Bronchial epithelial cell (primary cell): ENCODE measurements around a stretch of chr1.

GRCh38 chr1:163175170-163175647, 27.5 kb downstream of the RGS5 start:
- RRBS, 2 experiments: no CpG with 5 or more reads among the region's 9 CpGs

GRCh38 chr1:163422997-163423458, 101.3 kb downstream of the NUF2 start:
- RRBS, 2 experiments: 94% methylated on average over 10 of the region's 22 CpGs; no CpG with 5 or more reads in 1 of the 2 experiments

DNA sequence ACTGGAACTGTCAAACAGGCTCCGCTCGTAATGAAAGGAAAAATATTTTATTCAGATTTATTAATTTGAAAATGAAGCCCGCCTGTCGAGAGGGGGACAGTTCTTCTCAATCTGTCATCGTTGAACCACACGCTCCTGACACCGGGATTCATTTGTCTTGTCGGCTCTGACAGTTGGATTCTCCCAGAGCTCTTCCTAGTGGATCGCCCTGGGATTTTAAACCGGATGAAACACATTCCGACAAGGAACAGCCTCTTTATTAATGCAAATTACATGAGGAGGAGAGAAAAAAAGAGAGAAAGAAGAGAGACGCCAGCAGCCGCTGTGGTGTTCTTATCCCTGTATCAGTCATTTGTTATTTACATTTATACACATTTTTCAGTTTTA, 238.2 kb upstream of the PBX1 start:
- RRBS, 2 experiments: 6 to 8% methylated on average over 4 of the region's 13 CpGs

DNA sequence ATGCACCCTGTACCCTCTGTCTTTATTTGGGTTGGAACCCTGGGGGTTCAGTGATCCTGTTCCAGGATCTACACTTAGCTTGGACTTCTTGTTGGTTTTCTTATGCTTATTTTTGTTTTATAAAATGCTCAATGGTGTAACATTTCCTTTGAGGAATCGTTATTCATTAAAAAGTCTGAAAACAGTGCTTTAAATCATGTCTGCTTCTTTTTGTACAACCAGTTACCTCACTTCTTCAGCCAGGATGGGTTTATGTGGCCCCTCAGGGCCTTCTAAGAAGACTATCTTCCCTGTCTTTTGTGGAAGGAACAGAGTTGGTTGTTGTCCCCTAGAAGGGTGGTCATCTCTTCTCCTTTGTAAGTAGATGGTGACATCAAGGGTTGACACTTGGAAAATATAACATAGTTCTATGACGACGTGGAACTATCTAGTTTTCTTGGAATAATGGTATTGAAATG, 38.1 kb downstream of the PBX1 start:
- RRBS, 2 experiments: no CpG with 5 or more reads among the region's 3 CpGs

DNA sequence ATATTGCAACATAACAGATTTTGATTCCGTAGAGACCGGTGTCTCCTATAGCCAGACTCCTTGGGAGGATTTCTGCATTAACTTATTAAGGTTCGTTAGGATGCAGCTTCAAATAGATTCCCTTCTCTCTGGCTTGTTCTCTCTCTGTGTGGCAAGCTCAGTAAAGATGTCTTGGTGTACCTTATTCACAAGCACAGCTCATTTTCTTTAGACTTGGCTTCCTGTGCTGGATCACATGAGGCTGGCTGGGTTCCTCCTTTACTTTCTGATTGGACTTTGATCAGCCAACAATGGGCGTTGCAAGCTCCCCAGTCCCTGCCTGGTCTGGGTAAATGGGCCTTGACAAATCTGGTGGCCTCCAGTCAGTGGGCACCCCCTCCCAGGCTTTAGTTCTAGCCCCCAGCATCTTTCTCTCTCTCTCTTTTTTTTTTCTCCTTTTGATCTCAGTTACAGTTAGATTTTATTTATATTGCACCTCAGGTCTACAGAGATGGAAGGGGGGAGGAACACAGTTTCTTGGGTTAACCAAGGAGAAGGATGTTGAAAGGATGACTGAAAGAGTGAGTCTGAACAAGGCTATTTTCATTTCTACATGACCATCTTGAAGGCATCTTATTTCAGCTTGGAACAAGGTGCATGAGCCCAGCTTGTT, 76.9 kb downstream of the PBX1 start:
- RRBS, 2 experiments: no CpG with 5 or more reads among the region's 4 CpGs

- RRBS, 2 experiments: no CpG with 5 or more reads among the region's 3 CpGs
These were observed 77.4 kb downstream of the PBX1 start for GRCh38 chr1:164636388-164636694.

DNA sequence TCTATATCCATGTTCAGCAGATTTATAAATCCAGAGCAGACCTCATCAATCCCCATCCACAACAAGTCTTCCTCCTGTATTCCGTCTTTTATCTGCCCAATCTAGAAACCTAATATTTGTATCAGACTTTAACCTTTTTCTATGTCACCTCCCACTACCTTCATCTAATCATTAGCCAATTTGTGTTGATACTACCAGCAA, 135.5 kb downstream of the PBX1 start:
- RRBS, 2 experiments: no CpG with 5 or more reads among the region's 1 CpG

- RRBS, 2 experiments: no CpG with 5 or more reads among the region's 8 CpGs
These were observed 201.1 kb downstream of the PBX1 start for GRCh38 chr1:164759973-164760519.

DNA sequence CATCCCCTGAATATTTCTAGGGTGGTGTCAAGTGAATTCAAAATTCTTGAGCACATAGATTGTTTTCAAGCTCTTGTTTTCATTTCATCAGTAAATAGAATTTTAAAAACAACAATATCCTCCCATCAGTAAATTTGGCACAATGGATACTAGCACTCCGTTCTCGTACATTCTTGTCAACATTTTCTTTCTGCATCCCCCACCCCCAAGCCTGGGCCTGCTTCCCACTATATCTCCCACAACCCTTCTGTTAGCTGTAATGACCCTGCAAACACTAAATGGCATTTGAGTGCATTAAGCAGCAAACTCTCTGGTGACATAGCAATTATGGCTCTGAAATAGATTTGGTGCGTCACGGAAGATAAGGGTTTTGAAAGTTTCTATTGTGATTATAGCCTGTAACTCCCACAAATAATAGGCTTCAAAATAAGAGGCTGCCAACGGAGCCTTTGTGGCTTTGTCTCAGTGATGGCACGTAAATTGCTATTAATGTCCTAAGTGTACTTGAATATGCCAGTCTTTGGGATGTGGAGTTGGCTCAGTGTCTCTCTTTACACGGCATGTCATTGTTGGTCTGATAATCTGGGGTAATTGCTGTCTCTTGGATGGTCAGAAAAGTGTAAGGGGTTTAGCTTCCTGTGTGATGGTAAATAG, 277.6 kb downstream of the PBX1 start:
- RRBS, 2 experiments: no CpG with 5 or more reads among the region's 7 CpGs

DNA sequence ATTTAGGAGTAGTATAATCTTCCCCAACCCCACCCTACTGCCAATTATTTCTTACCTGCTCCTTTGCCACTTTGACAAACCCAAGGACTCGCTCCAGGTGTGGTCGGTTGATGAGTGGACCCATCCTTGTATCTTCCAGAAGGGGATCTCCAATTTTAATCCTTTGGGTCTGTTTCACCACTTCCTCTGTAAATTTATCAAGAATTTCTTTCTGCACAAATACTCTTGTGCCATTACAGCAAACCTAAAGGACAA, 29.2 kb downstream of the ALDH9A1 start:
- RRBS, 2 experiments: no CpG with 5 or more reads among the region's 2 CpGs

GRCh38 chr1:165828291-165828538, 801 bp downstream of the UCK2 start:
- RRBS, 2 experiments: 1 to 2% methylated on average over 22 of the region's 25 CpGs

DNA sequence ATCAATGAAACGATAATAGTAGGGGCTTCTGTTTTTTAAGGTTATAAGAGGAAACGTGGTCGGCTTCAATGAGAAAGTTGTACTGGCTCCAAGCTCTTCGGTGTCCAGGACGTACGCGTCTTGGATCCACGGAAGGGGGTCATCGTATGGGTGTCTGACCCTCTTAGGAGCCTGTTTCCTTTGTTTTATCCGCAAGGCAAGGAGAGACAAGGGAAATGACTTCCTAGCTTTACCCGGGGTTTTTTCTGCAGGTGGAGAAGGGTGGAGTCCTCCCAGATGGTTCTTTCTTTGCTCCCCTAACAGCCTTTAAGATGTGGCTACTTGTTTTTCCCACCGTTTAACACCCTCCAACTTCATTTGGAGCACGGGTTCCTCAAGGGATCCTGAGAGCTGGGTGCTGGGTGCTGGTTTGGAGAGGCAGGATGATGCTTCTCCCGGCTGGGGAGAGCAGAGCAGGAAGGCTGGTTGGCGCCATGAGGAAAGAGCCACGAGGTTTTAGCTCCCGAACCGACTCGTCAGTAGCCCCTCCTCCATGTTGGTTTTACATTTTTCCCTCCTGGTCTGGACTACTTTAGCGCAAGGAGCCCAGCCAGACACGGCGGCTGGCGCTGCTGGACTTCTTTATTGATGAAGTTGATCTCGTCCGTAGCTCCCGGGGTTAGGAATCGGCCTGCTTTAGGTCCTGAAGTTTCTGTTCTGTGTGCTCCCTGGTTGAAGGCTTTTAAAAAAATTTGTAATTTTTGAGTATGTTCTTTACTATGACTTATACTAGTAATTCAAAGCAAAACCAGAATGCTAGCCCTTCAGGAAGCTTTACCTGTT, 1.3 kb downstream of the UCK2 start:
- RRBS, 2 experiments: no CpG with 5 or more reads among the region's 27 CpGs

GRCh38 chr1:165895516-165895854, 68.1 kb downstream of the UCK2 start:
- RRBS, 2 experiments: no CpG with 5 or more reads among the region's 5 CpGs

DNA sequence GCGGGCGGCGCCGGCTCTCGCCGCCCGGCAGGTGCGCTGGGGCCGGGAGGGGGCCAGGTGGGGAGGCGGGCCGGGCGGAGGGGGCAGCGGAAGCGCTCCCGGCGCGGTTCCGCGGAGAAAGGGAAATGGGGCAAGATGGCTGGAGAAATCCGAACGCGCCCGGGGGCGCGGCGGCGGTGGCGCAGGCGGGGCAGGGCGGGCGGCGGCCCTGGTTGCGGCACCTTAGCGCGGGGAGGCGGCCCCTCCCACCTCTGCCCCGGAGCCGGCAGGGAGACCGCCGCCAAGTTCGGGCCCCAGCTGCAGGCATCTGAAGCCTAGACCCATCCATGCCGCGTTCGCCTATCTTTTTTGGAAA, 441 bp downstream of the POGK start:
- RRBS, 2 experiments: under 1% methylated on average over 13 of the region's 44 CpGs

- RRBS, 2 experiments: under 1 to 3% methylated on average over 12 of the region's 53 CpGs
These were observed 523 bp downstream of the TADA1 start for GRCh38 chr1:166875341-166876140.

GRCh38 chr1:167085832-167086384, 4.3 kb downstream of the GPA33 start:
- RRBS, 2 experiments: no CpG with 5 or more reads among the region's 8 CpGs

DNA sequence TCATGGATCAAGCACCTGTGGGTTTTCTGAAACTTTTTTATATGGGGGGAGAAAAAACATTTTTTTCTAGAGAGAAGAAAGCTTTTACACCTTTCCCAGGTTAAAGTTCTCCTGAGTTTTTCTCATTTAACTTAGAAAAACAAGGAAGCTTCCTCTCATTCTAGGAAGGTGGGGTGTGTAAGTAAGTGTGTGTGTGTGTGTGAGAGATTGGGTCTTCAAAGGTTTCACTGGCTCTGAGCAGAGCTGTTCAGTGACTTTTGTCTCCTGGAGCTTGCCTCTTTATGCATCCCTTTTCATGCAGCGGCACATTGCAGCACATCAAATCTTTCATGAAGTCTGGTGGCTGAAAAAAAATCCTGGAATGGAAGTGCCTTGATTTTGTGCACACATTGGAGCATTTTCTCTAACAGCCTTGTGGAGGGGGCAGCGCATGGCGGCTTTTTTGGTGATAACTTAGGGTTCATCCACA, 3.4 kb downstream of the GPA33 start:
- RRBS, 2 experiments: no CpG with 5 or more reads among the region's 3 CpGs

GRCh38 chr1:167094757-167095184, 896 bp downstream of the STYXL2 start:
- RRBS, 2 experiments: no CpG with 5 or more reads among the region's 7 CpGs

DNA sequence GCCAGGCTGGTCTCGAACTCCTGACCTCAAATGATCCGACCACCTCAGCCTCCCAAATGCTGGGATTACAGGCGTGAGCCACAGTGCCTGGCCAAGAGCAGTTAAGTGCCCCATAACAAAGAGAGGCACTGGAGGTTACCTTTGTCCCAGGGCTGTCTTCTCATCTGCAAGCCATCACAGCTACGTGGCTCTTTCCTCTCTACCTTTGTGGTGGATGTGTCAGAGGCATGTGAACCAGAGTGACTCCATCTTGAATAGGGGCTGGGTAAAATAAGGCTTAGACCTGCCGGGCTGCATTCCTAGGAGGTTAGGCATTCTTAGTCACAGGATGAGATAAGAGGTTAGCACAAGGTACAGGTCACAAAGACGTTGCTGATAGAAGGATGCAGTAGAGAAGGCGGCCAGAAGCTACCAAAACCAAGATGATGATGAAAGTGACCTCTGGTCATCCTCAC, 59.5 kb upstream of the POU2F1 start:
- RRBS, 2 experiments: no CpG with 5 or more reads among the region's 7 CpGs

DNA sequence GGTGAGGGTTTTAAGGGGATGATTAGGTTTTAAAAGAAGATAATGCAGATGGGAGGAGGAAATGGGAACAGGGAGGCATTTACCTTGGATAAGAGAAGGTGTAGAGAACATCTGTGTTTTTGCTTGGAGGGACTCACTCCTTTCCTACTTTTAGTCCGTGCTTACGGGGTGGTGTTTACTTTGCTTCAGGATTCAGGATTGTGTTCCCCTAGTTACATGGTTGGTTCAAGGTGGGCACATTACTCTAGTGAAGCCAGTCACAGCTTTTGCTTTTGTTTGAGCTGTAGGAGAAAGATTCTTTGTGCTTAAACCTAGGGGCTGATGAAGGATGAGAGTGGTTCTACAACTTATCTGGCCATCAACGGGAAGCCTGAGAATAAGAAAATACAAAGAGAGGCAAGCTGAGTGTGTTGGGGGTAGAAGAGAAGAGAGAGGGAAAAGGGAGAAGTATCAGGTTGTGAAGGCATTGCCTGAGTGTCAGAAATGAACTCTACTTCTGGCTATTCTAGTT, 35.2 kb downstream of the POU2F1 start:
- RRBS, 2 experiments: no CpG with 5 or more reads among the region's 3 CpGs